ENCODE measurements around a stretch of chr4.

GRCh38 chr4:151407412-151408291 lies 1.3 kb upstream of the FHIP1A start:
- PRO-cap: no peak

- PRO-cap: no peak
Measured at GRCh38 chr4:151686523-151686997, 74.2 kb downstream of the GATB start.

DNA sequence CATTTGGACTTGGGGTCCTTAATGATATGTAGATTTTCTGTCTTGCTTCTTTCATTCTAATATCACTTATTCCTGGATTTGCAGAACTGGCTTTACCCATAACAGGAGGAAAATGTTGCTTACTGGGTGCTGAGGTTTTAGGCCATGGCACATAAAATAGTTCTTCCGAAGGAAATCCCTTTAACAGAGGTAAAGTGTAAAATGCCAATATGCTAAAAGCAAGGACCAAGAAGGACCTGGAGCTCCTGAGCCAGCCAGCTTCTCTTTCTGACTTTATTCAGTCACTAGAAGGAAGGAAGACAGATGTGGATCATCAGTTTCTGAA lies 21.0 kb upstream of the GATB start:
- PRO-cap: no peak

- PRO-cap: no peak
Measured at GRCh38 chr4:152635808-152636273, 44.0 kb downstream of the TMEM154 start.

- PRO-cap: bidirectional peak, plus-strand start at chr4:152936936, minus-strand start at chr4:152936847
Measured at GRCh38 chr4:152936500-152937081, 468 bp downstream of the FHDC1 start.

DNA sequence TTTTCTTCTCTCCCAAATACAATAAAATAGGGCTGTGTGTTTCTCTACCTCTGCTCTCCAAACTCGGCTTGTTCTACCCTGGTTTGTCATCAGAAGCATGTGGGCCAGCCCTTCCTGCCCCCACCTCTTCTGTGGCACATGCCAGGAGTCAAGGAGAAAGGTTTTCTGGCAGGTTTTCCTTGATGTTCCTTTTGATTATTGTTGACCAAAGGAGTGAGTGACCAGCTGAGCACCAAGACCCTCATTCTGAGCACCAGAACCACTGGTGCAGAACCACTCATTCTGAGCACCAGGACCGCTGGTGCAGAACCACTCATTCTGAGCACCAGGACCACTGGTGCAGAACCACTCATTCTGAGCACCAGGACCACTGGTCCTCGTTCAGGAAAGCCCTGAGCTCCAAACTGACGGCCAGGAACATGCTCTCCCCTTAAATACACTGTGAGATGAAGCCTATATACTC lies 2.5 kb downstream of the FHDC1 start:
- PRO-cap: no peak

DNA sequence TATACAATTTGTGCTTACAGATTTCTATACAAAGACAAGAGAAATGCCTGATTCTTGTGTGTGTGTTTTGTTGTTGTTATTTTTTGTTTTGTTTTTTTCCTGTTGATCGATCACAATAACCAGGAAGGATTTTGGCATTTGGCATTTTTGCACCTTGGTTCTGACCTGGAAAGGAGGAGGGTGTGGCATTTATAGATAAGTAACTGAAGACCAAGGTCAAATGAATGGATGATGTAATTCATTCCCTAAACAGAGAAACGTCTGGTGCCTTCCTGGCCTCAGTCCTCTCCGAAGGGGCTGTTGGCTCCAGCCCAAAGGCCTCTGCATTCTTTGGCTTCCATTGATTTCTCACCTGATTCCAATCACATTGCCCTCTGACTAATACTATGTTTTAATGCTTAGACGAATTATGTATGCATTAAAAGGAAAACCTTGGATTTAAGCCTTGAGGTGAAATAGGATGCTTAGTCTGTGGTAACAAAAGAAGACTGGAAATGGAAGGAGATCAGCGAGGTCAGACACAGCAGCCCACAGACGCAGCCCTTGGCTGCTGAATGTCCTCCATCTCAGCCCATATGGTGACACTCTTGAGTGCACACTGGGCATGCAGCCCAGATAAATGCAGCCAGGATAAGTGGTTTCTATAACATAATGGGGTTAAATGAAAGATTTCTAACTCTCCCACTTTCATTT lies 60.6 kb upstream of the TRIM2 start:
- PRO-cap: no peak

GRCh38 chr4:153189400-153189910 lies 14.8 kb upstream of the TRIM2 start:
- PRO-cap: no peak

DNA sequence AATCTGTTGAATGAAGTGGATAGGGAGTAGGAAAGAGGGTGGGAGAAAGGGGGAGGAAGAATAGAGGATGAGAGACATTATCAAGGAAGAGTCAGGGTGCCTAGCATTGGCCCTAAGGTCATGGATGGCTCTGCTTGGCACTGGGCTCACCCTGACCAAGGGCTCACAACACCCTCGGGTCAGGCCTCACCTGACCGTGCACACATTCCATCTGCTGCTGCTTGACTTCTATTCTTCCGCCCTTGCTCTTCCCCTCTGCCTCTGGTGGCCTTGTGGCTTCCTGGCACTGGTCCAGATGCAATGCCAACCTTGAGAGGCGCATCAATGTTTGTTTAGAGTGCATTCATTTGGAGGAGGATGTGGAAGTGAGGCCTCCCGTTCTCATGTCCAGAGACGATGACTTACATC lies 42.4 kb downstream of the TRIM2 start:
- PRO-cap: bidirectional peak, plus-strand start at position 350 of the sequence, minus-strand start at position 213 of the sequence

DNA sequence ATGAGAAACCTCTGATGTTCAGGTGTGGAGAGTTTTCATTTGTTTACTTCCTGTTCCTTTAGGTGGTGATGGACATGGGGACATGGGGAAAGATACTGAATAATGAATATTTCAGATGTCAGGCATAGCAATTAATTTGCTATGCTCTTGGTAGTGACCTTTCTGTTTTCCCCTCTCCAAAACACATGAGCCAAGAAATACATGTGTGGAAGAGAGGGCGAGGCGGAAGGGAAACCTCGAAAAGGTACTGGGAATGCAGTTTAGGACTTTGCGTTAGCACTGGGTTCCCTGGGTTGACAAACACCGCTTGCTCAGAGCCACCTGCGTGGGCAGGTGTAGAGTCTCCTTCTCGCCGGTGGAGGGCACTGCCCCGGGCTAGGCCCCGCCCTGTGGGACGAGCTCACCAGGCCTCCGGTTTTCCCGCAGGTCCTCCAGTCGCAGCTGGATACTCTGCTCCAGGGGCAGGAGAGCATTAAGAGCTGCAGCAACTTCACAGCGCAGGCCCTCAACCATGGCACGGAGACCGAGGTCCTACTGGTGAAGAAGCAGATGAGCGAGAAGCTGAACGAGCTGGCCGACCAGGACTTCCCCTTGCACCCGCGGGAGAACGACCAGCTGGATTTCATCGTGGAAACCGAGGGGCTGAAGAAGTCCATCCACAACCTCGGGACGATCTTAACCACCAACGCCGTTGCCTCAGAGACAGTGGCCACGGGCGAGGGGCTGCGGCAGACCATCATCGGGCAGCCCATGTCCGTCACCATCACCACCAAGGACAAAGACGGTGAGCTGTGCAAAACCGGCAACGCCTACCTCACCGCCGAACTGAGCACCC lies 49.4 kb upstream of the MND1 start:
- PRO-cap: no peak

DNA sequence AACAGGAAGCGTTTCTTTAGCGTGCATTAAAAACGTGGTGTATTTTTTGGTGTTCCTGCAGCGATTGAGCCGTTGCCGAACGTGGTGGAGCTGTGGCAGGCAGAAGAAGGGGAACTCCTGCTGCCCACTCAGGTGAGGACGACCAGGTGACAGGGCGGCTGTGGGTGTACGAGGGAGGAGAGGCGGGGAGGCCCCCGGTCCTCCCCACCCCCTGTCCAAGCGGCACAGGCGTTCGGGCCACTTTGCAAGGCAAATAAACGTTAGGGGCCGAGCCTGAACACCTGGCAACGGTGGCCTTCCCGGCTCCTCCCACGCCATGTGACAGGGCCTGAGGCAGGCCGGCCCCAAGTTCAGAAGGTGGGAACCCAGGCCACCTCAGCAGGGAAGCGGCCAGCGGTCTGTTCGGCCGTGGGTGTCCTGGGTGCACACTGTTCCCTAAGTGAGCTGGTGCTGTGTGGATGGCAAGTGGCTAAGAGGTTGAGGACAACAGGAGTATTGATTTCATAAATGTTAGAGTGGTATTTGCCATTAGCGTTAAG lies 1.1 kb downstream of the TMEM131L start:
- PRO-cap: bidirectional peak, plus-strand start at position 378 of the sequence, minus-strand start at position 66 of the sequence

DNA sequence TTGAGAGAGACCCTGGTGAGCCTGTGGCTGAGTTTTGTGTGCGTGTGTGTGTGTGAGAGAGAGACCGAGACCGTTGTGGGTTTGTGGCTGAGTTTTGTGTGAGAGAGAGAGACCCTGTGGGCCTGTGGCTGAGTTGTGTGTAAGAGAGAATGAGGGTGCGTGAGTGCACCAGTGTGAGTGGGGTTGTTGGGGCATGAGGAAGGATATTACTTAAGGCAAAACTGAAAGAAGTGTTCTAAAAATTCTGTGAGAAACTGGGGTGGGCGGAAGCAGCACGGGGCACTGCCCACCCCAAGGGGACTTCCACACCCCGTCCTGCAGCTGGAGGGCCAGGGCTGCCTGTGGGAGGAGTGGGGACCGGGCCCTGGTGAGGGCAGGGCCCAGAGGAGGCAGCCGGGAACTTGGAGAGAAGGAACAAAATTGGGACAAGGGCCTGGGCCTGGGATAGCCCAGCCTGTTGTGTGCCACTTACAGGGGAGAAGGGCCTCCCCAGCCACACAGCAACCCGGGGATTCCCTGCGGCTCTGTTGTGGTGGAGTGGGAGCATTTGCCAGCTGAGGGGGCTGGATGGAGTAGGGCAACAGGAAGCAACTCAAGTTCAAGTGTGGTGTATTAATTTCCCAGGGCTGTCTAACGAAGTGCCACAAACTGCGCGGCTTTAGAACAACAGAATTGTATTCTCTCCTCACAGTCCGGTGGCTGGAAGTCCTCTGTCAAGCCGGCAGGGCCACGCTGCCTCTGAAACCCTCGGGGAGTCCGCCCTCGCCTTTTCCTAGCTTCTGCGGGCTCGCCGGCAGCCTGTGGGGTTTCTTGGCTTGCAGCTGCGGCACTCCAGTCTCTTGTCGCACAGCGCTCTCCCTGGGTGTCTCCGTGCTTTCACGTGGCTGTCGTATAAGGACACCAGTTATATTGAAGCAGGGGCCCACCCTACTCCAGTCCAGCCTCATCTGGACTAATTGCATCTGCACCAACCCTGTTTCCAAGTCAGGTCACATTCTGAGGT lies 22.2 kb downstream of the TMEM131L start:
- PRO-cap: bidirectional peak, plus-strand start at position 349 of the sequence, minus-strand start at position 179 of the sequence

DNA sequence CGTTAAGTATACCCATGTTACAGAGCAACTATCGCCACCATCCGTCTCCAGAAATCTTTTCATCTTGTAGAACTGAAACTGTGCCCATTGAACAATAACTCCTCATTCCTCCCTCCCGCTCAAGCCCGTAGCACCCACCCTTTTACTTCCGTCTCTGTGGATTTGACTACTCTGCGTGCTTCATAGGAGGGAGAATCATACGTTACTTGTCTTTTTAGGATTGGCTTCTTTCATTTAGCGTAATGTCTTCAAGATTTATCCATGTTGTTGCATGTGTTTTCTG lies 55.4 kb downstream of the TMEM131L start:
- PRO-cap: no peak

DNA sequence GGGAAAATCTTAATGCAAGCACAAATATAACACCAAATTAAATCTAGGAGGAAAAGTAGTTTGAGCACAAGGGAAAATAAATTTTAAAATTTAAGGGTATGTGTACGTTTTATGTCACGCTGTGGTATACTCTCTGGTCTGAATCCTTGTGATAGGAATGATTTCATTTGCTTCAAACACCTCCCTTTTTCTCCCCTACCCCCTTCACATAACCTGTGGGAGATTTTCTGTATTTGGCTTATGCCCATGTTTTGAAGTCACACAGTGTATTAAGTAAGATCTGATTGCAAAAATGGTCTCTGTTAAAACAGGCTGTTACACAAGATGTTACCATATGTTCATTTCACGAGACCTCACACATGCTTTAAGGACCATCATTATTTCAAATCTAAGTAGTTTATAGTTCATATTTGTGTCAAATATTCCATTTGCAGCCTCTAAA lies 63.4 kb downstream of the TMEM131L start:
- PRO-cap: no peak

DNA sequence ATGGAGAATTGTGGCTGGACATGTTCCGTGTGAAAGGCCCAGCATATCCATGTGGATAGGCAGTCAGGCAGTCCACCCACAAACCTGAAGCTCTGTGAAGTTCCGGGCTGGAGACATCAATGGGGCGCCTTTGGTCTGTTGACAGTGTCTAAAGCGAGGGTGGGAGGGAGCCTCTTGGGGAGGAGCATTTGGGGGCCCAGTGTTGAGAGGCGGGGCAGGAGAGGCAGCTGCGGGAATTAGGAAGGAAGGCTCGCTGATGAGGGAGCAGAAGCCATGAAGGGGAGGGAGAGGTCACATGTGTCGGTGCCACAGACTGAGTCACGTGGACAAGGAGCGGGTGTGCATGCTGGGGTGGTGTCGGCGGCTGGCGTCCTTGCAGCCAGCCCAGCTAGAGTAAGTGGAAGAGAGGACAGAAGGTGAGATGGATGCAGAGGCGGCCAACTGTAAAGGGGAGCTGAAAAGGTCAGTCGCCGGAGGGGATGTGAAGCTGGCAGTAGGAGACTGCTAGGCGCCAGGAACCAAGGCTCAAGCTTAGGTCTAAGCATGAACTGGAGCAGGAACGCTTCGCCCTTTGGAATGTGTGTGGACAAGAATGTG lies 44.1 kb upstream of the TLR2 start:
- PRO-cap: no peak

DNA sequence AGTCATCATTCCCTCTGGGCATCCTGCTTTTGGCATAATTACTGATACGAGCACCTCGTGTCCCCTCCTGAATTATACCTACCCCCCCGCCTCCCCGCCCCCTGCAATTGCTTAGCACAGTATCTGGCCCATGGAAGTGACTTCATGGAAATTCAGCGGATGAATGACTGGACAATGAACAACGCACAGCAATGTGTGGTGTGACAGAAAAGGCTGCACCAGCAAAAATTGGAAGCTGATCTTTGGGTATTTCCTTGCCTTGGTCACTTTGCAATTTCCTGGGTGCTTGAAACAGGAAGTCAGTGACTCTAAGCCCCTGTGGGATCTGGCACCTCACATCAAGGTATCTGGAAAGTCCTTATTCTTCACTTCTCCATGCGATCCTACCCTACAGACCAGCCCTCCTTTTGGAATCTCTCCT lies 31.7 kb upstream of the TLR2 start:
- PRO-cap: no peak

DNA sequence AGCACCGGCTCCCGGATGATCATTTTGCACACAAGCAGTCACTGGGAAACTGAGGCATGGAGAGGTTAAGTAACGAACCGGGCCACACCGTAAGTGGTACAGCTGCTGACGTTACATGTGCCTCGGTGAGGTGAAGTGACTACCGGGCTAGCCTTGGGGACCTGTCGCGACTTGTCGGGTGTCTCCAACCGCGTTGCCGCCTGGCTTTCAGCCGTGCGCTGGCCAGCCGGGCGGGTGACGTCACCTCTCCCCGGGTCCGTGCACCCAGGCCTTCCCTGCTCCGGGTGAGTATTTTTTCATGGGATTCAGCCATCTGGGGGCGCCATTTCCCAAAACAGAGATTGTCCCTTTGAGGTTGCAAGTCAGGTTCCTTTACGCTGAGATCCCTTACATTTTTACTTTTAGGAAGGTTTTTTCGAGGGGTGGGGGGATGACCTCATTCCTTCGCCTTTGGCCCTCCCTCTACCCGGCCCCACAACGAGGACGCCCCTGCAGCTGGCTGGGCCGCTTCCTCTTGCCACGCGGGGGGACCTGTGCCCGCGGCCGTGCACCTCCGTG lies 3.4 kb upstream of the SFRP2 start:
- PRO-cap: no peak

- PRO-cap: no peak
Measured at GRCh38 chr4:154023527-154024084, 234.7 kb upstream of the SFRP2 start.

DNA sequence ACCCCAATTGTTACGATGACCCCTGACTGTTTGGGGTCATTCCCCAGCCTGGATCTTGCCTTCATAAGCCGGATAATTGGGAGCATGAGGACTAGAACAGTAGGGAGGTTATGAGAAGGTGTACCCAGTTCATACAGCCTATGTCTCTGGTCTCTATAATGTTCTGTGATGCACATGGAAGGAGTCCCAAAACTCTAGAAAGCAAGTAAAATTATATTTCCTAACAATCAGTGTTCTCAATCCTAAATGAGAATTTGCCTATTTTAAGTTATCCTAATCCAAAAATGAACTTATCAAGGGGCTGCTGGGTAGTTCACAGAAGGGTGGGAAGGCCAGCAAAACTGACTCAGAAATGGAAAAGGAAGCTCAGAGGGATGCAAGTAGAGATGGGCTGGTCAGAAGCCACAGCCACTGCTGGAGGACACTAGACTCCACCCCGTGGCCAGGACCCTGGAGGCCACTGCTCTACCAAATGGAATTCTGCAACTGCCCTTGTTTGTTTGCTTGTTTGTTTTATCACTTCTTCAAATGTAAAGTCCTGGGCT lies 254.9 kb upstream of the SFRP2 start:
- PRO-cap: no peak

GRCh38 chr4:154570078-154570721 lies 7.4 kb downstream of the FGB start:
- PRO-cap: no peak

Data from mucosa of descending colon (tissue), 1 donor.